Hepatocyte (in vitro differentiated cells and primary cell): ENCODE results near the genes LSM14B, HRH3 and RBBP8NL.

DNA sequence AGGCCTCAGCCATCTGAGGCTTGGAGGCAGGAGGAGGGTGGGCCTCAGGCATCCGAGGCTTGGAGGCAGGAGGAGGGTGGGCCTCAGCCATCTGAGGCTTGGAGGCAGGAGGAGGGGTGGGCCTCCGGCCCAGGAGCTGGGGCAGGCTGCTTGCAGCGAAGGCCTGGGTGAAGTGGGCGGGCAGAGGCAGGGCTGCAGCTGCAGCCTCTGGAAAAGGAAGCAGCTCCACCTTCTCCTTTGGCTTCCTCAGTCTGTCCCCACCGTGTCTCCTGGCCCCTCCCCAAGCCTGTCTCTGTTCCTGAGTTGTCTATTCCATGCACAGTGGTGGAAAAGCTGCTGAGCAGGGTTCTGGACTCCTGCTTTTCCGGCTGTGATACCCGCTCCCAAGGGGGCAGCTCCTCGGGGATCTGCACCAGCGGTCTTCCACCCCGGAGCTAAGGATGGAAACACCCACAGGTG, 406.0 kb downstream of the TAF4 start:
- RAMPAGE, long total RNA, result no peak
- RRBS, result 74% methylated on average over 5 of the region's 10 CpGs

DNA sequence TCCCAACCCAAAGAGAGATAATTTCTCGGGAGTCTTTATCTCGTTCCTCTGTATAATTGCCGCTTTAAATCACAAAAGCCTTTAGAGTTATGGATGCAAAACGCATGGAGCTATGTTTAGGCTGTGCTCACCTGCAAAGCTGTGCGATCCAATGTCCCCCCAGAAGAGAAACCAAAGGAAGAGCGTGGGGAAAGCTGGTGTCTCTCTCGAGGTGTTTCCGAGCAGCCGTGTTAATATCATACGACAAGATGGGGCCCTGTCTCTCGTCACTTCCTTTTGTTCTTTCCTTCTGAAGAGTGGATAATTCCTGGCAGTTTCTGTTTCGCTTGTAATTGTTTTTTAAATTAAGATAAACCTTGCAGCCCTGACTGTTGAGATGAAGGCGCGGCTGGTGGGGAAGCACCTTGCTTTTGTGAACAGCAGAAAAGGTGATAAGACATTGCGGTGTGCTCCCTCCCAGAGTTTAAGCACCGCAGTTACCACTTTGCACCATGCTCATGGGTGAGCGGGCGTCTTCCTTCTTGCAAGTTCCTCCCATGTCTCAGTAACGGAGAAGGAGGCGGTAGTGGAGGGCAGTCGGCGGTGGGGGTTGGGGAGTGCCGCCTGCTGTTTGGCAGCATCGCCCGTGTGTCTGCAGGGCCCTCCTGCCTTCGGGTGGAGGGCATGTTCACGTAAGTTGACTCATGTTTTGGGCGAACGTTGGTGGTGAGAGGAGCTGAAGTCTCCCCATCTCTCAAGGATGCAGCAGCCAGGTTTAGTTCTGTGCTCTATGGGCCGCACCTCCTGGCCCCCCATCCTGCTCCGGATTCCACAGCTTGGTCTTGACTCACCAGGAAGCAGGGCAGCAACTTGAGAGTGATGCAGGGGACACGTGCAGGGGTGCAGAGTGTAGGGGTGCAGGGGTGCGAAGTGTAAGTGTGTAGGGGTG, 345.9 kb downstream of the TAF4 start:
- RAMPAGE, long total RNA, result no peak
- RRBS, result no CpG with 5 or more reads among the region's 33 CpGs

GRCh38 chr20:62031754-62032315, 33.8 kb downstream of the TAF4 start:
- RAMPAGE, long total RNA, result no peak
- RRBS, result 96% methylated on average over 5 of the region's 17 CpGs

DNA sequence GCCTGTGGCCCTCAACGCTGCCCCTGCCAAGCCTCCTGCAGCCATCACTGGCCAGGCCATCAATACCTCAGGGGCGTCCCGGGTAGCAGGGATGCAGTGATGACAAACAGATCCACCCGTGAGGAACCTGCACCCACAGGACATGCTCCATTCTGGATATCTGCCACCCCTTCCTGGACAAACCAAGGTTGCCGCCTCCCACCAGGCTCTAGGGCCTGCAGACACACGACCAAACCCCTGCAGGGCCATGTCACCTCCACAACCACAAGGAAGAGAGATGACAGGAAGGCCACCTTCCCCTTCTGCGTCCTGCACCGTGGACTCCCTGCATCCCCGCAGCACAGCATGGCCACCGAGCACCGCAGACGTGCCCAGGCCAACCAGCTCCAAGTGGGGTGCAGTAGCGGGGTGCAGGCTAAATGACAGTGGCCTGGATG, 13.9 kb downstream of the TAF4 start:
- RAMPAGE, long total RNA, result no peak
- RRBS, result no CpG with 5 or more reads among the region's 13 CpGs

- RAMPAGE, long total RNA, result no peak
- RRBS, result 2% methylated on average over 42 of the region's 136 CpGs
Measured at GRCh38 chr20:62064712-62065477, 786 bp downstream of the TAF4 start.

GRCh38 chr20:62121969-62122800, at the start of gene LSM14B:
LSM14B (plus strand) TSS chr20:62122475.
- RAMPAGE, long total RNA, result no peak
- RRBS, result under 1% methylated on average over 57 of the region's 119 CpGs

DNA sequence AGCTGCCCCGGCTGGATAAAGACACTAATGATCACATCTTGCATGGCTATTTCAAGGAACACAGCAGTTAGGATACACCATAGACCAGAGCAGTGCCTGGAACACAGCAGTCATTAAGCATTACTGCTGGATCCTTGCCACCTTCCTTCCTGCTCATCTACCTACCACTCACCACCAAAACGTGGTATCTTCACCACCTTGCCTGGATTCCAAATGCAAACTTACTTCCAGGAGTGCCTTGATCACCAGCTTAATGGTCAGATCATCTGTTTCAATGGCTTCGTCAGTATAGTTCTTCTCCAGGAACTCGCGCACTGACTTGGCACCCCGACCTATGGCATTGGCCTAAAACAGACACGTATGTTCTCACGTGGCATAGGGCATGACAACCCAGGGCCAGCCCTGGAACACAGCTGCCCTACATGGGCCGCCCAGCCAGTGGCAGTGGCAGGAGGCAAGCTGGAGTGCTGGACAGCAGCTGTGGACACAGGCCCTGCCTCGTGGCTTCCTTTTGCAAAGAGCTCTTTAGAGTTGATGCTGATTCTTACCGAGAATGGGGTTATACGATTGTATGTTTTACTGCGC, 5.2 kb downstream of the PSMA7 start:
- RAMPAGE, long total RNA, result no peak
- RRBS, result no CpG with 5 or more reads among the region's 13 CpGs

GRCh38 chr20:62219959-62220586, at the start of gene HRH3:
HRH3 (minus strand) TSS chr20:62220278.
- RAMPAGE, long total RNA, result no peak
- RRBS, result 2% methylated on average over 26 of the region's 84 CpGs

DNA sequence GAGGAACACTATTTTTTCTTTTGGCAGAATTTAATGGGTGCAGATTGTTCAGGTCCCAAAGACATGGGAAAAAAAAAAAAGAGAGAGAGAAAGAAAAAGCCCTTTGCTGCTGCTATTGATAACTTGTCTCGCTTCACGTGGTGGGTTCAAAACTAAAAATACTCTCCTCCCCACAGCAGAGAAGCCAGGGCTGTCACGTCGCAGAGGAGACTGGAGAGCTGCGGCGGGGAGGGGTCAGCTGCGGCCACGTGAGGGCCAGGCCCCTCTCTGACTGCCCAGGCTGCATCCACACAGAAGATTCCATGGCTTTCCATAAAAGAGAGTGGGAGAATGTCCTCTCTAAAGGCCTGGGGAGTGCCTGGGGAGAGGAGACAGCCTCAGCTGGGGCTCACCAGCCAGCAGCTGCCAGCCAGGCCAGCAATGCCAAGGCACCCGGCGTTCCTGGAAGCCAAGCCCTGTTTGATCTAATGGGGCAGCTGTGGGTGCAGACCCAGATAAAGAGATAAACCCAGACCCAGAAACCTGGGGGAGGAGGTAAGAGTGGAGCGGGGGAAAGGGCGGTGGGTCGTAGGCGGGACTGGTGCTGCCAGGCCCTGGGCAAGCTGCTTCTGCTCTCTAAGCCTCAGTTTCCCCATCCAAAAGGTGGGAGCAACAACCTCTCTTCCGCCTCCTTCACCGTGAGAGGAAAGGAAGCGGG, 3.3 kb upstream of the OSBPL2 start:
- RAMPAGE, long total RNA, result no peak
- RRBS, result no CpG with 5 or more reads among the region's 17 CpGs

- RAMPAGE, long total RNA, result no peak
- RRBS, result no CpG with 5 or more reads among the region's 11 CpGs
Measured at GRCh38 chr20:62258457-62258970, 20.2 kb downstream of the OSBPL2 start.

DNA sequence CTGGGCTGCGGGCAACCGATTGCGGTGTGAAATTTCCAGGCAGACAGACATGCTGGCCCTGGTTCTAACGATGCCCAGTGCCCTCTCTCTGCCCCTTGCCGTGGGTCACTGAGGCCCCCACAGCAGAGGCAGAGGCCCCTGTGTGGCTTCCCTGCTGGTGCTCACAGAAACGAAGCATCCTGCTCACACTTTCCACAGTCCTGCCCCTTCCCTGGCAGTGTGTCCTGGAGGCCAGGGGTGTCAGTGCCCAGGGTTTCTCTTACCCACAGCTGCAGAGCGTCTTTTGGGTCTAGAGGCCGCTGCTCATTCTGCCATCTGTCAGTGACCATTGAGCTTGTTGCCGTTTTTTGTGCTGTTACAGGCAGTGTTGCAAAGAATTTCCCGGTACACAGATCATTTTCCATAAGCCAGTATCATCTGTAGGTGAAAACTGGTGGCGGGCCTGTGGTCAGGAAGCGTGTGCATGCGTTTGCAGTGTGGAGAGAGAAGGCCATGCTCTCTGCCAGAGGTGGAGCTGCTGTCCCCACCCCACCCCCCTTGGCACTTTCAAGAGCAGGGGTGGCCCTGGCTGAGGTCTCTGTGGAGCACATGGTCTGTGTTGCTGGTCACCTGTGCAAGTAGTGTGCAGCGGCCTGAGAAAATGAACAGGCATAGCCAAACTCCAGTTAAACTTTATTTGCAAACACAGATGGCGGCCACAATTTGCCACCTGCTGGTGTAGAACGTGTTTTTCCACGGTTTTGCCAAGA, 2.2 kb downstream of the ADRM1 start:
- RAMPAGE, long total RNA, result no peak
- RRBS, result no CpG with 5 or more reads among the region's 17 CpGs

- RAMPAGE, long total RNA, result no peak
- RRBS, result no CpG with 5 or more reads among the region's 19 CpGs
Measured at GRCh38 chr20:62339527-62340154, 27.5 kb downstream of the LAMA5 start.

DNA sequence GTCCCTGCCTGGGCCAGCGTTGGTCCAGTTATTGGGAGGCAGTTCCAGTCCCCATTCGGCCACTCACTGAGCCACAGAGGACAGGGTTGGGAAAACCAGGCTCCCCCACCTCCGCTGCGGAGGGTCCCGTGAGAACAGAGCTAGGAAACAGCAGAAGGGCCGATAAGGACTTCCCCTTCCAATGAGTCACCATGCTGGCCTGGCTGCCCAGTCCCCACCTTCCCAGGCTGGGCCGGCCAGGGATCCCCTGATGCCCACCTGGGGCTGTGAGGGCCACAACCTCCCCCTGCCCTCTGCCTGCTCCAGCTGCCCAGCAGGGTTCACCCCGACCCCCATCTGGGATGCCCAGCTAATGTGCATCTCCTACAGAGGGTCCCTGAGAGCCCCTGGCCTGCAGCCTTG, 2.7 kb downstream of the LAMA5 start:
- RAMPAGE, long total RNA, result no peak
- RRBS, result no CpG with 5 or more reads among the region's 8 CpGs

- RAMPAGE, long total RNA, result no peak
- RRBS, result no CpG with 5 or more reads among the region's 22 CpGs
Measured at GRCh38 chr20:62373788-62374205, 6.7 kb upstream of the LAMA5 start.

GRCh38 chr20:62378138-62378525, 8.8 kb upstream of the RPS21 start:
- RAMPAGE, long total RNA, result no peak
- RRBS, result 90% methylated on average over 2 of the region's 15 CpGs

DNA sequence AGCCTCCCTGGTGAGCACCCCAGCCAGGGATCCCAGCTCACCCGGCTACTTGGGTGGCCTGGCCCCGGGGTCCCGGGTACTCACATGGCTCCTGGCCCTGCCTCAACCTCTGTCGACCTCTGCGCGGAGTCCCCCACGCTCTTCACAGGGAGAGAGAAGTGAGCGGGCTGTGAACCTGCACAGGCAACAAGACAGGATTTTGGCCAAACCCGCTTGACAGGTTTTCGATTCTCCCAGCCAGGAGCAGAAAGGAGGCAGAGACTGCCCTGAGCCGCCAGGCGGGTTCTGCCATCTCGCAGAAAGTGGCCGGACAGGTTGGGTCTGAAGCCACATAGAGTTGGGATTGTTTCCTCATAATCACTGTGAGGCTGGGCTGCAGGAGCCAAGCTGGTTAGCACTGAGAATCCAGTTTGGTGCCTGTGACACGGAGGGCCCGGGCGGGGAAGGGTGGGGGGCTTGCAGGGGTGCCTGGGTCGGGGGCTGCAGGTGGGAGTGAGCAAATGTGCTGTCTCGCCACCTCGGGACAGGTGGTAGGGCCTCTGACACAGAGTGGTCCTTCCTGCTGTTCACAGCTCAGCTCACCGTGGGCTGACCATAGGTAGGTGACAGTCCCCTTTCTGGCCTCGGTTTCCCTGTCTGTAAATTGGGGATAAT, at the start of gene RBBP8NL:
Gene RBBP8NL (minus strand): TSS at position 164 of the 654 bp plus-strand sequence.
- RAMPAGE, long total RNA, result no peak
- RRBS, result no CpG with 5 or more reads among the region's 22 CpGs

DNA sequence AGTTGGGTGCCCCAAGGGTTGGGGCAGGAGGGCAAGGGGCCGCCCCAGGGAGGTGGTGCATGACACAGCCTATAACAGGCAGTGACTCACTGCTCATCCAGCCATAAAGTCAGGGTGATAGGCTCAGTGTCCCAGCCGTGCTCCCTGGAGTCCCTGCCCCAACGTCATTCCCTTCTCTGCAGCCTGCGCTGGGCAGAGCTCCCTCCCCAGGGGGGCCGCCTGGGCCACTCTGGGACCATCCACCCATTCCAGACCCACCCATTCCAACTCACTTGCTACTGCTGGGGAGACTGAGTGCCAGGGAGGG, 13.9 kb upstream of the GATA5 start:
- RAMPAGE, long total RNA, result no peak
- RRBS, result no CpG with 5 or more reads among the region's 5 CpGs

DNA sequence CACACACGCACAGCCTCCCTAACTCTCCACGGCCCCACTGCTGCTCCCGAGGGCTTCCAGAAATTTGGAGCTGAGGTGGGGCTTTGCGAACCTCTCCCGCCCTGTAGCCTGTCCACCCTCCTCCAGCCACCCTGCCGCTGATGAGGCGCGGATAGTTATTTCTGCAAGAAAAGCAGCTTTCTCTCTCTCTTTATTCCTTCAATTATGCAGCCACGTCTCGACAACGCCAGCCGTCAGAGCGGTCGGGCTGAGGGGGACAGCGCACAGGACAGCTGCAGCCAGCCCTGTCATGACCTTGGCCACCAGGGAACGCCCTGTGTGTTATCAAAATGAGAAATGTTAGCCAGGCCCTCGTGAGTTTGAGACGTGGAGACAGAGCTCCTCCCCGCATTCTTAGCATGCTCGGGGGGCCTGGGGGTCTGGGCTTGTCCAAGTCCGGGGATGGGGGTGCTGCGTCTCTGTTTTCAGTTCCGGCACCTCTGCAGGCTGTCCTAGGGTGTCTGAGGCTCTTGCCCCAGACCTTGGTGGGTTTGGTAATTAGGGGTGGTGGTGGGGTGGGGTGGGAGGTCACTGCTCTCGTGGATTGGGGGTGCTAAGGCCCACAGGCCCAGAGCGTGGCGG, 54.1 kb upstream of the GATA5 start:
- RAMPAGE, long total RNA, result no peak
- RRBS, result no CpG with 5 or more reads among the region's 26 CpGs

DNA sequence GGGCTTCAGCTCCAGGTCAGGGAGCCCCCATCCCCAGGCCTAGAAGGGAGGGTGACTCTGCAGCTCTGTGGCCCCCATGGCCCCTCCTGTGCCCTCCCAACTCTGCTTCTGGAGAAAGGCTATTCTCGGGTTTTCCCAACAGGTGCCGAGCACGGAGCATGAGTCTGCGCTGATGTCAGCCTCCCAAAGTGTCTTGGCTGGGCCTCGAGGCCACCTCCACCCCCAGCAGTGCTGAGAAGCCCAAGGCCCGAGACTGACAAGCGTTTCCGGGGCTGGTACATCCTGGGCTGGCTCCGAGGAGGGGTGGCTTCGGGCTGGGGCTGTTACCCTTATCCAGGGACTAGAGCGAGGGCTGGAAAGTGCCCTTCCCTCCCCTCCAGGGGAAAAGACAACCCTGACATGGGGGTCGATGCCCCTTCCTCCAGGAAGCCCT, 60.2 kb upstream of the GATA5 start:
- RAMPAGE, long total RNA, result no peak
- RRBS, result no CpG with 5 or more reads among the region's 12 CpGs

DNA sequence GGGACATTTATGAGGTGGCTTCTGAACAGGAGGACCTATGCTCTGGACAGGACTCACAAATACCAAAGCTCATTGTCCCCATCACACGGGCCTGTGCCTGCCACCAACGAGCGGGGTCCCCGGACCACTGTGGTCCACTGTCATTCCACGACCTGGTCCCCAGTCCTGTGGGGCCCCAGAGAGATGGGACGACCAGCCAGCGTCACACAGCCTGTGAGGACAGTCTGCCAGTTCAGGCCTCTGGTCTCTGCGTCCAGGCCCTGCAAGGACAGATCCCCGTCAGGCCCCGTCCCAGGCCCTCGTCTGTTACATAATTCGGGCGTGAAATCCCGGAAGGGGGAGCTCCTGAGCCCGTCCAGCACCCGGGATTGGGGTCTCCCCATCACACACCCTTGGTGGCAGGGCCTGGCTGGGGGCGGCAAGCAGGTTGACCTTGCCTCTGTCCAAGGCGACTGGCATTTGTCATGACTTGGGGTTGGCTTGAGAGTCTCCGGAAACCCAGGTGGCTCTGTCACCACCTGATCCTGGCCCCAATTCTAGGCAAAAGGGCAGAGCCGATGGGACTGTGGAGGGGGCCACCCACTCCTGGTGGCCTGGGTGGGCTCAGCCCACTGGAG, 73.7 kb upstream of the GATA5 start:
- RAMPAGE, long total RNA, result no peak
- RRBS, result 100% methylated on average over 1 of the region's 20 CpGs